HTR-8/SVneo (cell line): Measurements from ENCODE around the genes AGFG2, EPO and EPHB4.

DNA sequence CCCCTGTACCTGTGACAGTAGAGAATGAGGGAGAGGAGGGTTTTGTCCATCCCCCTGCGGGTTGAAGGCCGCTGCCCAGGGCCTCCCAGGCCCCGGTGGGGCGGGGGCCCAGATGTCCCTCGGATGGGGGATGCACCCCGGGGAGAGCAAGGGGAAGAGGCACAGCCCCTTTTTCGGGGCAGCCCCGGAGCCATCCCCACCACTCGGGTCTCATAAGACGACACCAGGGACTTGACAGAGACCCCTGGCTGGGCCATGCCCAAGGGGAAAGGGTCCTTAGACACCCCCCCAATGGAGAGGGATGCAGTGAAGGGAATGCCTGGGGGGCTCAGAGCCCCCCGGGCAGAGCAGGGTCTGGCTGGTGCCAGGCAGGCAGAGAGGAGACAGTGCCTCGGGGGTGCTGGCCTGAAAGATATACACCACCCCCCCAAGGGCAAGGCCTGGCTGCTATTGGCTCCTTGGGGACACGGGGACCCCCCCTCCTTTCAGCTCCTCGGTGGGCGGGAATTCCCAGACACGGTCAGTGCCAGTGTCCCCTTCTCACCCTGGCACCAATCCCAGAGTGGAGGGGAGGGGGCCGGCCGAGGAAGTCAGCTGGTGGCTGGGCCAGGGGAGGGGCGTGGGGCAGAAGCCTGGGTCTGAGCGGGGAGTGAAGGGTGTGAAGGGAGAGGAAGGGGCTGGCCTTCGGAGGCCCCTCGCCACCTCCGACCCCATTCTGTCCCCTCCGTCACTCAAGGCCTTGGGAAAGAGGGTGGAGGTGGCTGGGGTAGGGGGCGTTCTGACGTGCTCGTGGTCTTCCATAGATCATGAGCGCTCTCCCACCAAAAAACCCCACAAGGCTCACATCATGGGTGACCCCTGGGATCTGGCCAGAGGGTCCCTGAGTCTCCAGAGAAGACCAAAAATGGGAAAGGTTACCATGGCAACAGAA is 3.9 kb upstream of the SPACDR start:
- RRBS, result 93% methylated on average over 6 of the region's 28 CpGs

- RRBS, result 2% methylated on average over 35 of the region's 83 CpGs
Measured at GRCh38 chr7:100538717-100539658, at the start of gene AGFG2. TSS of gene AGFG2 (plus strand) at chr7:100539203.

DNA sequence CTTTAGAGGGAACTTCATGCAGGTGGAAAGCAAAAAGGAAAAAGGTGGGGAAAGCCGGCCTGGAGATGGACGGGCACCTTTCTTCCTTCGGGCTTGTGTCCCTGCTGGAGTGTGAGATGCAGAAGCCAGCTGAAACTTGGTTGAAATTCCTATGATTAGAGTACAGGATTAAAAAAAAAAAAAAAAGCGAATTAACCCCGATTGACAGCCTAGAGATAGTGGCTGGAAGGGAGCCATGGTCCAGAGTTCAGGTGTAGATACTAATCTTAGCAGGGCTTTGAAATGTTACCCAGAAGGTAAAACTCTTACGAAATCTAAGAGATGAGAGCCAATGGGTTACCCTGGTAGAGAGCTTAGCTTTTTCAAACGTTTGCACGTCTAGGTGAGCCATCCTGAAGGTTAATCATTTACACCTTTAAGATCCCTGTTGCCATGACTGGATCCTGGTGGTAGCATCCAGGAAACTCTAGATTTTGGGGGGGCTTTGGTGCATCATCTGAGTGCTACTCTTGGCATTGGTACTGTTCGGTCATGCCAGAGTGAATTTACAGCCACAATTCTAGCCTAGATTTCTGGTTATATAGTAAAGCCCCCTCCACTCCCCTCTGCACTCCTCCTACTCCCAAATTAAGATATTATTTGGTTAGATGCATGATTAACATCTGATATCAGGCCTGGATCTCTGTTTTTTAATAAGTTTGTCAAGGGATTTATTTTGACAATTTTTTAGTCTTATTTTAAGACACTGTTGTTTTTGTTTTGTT is 1.1 kb downstream of the AGFG2 start:
- RRBS, result no CpG with 5 or more reads among the region's 9 CpGs

- RRBS, result no CpG with 5 or more reads among the region's 8 CpGs
Measured at GRCh38 chr7:100546996-100547417, 8.0 kb downstream of the AGFG2 start.

DNA sequence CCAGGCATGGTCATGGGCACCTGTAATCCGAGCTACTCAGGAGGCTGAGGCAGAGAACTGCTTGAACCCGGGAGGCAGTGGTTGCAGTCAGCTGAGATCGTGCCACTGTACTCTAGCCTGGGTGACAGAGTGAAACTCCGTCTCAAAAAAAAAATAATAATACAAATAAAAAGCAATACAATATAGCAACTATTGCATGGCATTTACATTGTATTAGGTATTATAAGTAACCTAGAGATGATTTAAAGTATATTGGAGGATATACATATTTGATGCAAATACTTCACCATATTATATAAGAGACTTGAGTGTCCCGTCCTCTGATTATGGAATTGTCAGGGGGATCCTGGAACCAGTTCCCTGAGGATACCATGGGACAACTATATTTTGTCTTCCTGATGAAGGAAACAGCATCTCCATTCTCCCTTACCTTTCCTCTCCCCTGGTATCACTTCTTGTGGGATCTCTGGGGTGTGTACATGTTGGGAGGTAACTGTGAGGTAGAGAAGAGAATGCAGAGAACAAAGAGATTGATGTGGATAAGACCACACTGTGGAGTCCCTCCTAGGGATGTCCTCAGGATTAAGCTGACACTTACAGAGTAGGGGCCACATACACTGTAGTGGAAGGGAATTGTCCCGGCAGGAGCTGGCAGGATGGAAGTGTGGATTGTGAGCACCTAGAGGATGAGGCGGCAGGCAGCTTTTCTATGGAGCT is 13.3 kb downstream of the AGFG2 start:
- RRBS, result no CpG with 5 or more reads among the region's 7 CpGs

DNA sequence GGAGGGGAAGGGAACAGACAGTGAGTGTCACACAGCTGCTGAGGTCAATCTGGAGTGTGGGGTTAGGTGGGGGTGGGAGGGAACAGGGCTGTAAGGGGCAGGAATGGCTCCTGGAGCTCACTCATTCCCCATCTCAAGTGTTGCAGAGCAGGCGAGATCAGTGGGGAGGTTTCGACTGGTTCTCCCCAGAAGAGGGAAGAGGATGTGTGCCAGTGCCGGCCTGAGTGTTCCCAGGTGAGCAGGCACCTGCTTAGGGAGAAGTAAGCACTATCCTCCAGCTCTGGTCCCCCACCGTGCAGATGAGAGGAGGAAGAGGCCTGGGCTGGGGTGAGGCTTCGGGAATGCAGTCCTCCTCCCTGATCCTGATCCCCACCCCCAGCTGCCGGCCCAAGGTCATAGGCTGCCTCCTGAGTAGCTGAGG is 1.4 kb downstream of the LRCH4 start:
- RRBS, result no CpG with 5 or more reads among the region's 6 CpGs

GRCh38 chr7:100590231-100590736 is 4.2 kb downstream of the FBXO24 start:
- RRBS, result no CpG with 5 or more reads among the region's 17 CpGs

GRCh38 chr7:100603608-100604670 is 1.8 kb downstream of the PCOLCE start:
- RRBS, result 1% methylated on average over 7 of the region's 62 CpGs

DNA sequence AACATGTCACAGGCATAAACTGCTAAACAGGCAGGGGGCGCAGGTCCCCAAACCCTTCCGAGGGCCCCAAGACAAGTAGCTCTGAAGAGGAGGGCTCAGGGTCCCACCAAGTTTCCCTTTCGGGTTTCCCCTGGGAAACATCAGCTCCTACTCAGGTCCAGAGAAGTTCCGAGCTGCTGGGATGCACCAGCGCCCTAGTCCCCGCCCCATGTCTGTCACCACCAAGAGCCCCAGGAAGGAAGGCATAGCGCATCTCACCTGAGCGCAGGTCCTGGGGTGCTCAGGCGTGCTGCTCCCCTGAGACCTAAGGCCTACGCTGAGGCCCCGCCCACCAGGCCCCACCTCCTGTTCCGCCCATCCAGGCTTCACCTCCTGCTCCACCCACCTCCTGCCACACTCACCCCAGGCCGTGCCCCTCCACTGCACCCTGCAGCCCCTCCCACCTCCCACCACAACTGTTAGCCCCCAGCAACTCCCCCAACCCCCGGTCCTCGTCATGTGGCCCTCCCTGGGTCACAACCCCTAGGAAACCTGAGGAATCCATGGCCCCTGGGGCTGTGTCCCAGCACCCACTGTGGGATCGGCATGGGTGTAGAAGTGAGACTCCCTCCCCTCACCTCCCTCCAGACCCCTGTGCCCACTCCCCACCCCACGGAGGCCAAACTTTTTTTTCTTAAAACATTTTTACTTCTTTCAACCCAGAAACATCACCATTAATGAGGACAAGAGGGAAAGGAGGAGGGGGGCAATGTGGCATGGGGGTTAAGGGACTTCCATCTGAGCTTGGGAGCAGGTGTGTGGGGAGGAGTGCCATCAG is 1.3 kb upstream of the TFR2 start:
- RRBS, result no CpG with 5 or more reads among the region's 17 CpGs

- RRBS, result 93% methylated on average over 3 of the region's 6 CpGs
Measured at GRCh38 chr7:100678855-100679217, 5.3 kb downstream of the GNB2 start.

GRCh38 chr7:100711443-100711838 is 5.5 kb downstream of the POP7 start:
- RRBS, result 96% methylated on average over 2 of the region's 7 CpGs

GRCh38 chr7:100720132-100720921 is at the start of gene EPO:
TSS of gene EPO (plus strand) at chr7:100720468.
- RRBS, result 36% methylated on average over 40 of the region's 50 CpGs

DNA sequence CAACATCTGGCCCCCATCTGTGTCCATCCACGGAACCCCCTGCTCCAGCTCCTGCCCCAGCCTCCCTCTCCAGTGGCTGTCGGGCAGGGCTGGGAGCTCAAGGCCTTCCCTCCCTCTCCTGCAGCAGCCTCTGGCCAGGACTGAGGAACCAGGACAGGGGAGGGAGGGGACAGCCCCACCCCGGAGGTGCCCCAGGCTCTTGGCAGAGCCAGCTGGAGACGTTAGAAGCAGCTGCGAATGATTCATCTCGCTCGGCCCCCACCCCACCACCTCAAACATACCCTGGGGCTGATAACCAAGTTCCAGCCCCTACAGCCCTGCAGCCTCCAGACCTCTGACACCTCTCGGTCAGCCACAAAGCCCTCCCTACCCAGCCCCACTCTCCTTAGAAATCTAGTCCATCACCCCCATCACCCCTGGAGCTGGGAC is 25.2 kb downstream of the EPHB4 start:
- RRBS, result no CpG with 5 or more reads among the region's 8 CpGs

GRCh38 chr7:100826624-100827332 is 545 bp downstream of the EPHB4 start:
- RRBS, result 1% methylated on average over 30 of the region's 65 CpGs

DNA sequence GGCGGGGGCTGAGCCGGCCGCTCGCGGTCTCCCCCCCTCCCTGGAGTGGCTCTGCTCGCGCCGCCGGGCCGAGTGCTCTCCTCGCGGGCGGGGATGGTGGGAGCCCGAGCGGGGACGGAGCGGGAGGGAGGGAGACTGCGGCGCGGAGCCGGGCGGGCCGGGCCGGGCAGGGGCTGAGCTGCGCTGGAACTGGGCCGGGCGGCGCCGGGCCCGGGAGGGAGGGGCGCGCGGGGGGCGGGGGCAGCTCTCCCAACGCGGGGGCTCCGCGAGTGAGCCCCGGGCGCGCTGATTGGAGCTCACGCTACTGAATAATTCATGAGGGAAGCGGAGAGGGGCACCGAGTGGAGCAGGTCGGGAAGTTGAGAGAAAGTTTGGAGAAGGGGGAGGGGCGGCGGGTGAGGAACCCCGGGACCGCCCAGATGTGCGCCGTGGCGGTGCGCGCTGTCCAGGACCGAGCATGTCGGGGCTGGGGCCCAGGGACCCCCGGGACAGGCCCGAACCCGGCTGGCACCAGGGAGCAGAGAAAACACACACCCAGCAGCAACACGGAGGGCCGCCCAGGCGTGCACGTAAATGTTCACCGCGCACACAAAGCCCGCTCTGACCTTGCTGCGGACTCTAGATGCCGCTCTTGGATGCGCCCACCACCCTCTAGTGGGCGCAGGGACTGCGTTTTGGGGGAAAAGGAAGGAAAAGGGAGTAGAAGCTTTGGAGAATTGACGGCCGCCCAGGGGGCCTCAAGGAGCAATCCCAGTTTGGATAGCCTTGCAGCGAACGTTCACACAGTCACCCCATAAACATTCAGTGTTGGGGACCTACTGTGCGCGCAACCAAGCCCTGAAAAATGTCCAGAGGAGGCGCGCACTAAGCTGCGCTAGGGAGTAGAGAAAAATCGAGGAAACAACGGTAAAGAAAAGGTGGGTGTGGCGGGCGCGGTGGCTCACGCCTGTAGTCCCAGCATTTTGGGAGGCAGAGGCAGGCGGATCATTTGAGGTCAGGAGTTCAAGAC is at the start of gene EPHB4:
Gene EPHB4, minus strand, starts transcription at position 191 of the 1,009 bp plus-strand sequence.
- RRBS, result under 1% methylated on average over 43 of the region's 87 CpGs

- RRBS, result no CpG with 5 or more reads among the region's 2 CpGs
Measured at GRCh38 chr7:100929504-100929939, 19.8 kb upstream of the MUC3A start.

- RRBS, result 41% methylated on average over 3 of the region's 26 CpGs
Measured at GRCh38 chr7:100949708-100950738, 689 bp downstream of the MUC3A start.

DNA sequence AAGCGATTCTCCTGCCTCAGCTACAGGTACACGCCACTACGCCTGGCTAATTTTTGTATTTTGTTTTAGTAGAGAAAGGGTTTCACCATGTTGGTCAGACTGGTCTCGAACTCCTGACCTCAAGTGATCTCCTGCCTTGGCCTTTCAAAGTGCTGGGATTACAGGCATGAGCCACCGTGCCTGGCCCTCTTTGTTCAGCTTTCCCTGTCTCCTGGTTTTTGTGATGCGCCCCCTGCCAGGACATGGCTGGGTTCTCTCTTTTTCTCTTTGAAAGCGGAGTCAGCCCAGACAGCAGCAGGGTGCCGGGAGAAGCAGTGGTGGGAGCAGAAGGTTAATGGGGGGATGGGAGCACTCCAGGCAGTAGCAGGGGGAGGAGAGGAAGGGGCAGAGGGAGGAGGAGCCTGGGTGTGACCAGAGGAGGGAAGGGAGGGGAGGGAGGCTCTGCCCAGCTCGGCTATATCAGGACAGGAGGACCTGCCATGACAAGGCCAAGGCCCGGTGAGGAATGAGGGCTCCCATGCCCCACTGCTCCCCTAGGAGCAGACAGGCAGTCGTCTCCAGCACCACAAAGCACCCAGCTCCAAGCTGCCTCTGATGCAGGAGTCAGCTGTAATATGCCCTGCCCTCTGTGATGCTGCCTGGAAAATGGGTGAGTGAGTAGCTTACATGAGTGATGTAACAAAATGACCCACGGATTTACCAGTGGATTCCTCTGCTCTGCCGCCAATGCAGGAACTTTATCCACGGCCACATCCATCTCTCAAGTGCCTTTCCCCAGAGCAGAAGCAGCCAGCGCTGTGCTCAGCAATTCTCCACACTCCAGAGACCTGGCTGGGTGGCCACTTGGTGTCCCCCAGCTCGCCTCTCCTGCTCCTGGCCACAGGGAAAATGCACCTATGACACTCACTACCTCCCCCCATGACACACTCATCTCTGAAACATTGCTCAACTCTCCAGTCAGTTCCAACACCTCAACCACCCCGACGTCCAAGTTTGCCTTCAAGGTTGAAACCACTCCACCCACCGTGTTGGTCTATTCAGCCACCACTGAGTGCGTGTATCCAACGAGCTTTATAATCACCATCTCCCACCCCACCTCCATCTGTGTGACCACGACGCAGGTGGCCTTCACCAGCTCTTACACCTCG is 2.1 kb downstream of the MUC3A start:
- RRBS, result no CpG with 5 or more reads among the region's 24 CpGs

- RRBS, result no CpG with 5 or more reads among the region's 10 CpGs
Measured at GRCh38 chr7:101090884-101091508, 5.7 kb downstream of the TRIM56 start.

DNA sequence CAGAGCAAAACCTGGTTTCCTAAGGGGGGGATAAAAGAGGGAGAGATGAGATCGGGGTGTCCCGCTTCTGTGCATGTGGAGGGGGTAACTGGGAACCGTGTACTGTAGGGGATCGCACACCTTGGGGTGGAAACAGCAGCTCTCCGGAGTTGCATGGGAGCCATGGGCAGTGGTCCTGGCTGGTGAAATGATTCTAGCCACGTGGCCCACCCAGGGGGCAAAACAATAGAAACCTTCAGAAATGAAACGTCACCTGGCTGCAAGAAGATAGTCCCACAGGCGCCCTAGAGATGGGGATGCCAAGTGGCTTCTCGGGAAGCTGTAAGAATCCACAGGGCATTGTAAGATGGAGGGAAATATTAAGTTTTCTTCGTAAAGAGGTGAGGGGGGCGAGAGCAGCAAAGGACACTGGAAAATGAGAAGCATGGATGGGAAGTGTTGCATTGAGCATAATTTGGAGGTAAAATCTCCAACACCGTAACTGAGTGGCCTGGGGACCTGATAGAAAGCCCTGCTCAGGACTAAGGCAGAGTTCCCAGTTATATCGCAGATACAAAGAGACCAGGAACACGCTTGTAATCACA is 10.2 kb downstream of the TRIM56 start:
- RRBS, result no CpG with 5 or more reads among the region's 14 CpGs